SK-MEL-5 (cell line): ENCODE data around the gene LPGAT1.

DNA sequence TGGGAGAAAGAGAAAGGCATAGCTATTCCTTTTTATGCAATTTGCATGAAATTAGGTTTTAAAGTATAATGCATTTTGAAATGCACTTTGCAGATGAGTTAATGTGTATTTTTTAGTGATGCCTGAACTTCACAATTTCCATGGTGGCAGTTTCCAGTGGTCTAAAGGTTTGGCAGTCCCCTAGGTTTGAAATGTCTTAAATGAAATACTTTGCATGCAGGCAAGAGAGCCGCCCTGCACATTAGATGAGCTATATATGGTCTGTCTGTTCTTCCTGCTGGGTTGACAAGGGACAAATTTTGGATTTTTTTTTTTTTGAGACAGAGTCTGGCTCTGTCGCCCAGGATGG is 81.0 kb downstream of the HHAT start:
RAMPAGE:
- cytosol, long total RNA = no peak
- long total RNA = no peak
- nucleus, long total RNA = no peak

DNA sequence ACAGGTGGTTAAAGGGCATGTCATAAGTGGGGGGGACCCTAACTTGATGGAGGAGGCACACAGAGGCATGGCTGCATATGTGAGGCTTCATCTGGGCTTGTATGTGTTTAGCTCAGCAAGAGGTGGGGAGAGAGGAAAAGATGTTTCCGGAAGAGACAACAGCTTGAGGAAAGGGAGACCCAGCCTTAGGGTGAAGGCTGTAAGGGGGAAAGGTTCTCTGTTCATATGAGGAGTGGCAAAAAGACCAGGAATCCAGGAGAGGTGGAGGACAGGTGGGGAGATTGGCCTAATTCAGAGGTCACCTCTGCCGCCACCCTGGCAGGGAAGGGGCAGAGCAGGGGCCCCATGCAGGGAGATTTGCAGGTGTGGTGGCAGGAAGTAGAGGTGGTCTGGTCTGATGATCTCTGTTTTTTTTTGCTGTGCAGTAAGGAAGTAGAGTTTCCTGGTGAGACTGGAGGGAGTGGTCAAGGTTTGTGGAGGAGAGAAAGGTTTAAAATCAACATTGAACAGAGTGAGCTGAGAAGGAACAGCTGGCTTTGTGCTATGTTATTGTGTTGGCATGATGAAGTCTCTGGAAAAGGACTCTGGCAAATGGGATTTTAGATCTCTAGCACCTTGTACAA is 9.1 kb downstream of the TRAF5 start:
RAMPAGE:
- cytosol, long total RNA = no peak
- long total RNA = no peak
- nucleus, long total RNA = no peak

GRCh38 chr1:211336755-211337802 is 10.4 kb downstream of the TRAF5 start:
RAMPAGE:
- cytosol, long total RNA = no peak
- long total RNA = no peak
- nucleus, long total RNA = no peak

DNA sequence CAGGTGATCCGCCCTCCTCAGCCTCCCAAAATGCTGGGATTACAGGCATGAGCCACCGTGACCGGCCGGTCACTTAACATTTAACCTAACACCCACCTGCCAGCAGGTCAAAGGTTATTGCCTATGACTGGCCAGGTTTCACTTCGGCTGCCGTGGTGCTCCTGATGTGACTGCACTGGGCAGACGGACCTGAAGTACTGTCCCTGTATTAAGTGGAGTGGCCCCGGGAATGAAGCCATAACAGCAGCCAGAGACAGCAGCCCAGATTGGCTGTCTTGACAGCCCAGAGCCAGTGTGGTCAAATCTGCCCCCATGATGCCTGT is 24.4 kb upstream of the RD3 start:
RAMPAGE:
- cytosol, long total RNA = no peak
- long total RNA = no peak
- nucleus, long total RNA = no peak

DNA sequence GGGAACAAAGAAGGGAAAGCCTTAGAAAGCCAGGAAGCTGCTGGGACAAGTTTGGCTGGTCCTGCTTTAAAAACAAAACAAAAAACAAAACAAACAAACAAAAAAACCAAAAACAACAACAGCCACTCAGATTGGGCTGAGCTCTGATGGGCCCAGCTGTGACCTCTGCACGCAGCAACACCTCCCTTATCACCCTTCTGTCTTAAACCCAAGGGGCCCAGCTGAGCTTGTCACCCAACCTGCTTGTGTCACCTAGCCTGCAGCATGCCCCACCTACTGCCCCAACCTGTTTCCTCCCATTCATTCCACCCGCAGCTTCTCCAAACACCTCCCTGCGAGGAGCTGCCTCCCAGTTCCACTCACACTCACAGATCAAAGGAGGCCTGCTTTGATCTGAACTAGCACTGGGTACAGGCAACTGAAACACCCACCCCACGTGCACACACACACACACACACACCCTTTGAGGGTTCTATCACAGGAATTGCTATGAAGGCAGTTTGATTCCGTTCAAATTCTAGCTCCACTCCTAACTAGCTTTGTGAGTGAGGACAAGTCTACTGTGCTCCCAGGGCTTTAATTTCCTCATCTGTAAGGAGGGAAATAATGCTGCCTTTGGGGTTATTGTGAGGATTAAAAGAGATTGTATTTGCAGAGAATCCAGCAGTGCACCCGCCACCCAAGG is 36.9 kb downstream of the SLC30A1 start:
RAMPAGE:
- cytosol, long total RNA = no peak
- long total RNA = no peak
- nucleus, long total RNA = no peak

DNA sequence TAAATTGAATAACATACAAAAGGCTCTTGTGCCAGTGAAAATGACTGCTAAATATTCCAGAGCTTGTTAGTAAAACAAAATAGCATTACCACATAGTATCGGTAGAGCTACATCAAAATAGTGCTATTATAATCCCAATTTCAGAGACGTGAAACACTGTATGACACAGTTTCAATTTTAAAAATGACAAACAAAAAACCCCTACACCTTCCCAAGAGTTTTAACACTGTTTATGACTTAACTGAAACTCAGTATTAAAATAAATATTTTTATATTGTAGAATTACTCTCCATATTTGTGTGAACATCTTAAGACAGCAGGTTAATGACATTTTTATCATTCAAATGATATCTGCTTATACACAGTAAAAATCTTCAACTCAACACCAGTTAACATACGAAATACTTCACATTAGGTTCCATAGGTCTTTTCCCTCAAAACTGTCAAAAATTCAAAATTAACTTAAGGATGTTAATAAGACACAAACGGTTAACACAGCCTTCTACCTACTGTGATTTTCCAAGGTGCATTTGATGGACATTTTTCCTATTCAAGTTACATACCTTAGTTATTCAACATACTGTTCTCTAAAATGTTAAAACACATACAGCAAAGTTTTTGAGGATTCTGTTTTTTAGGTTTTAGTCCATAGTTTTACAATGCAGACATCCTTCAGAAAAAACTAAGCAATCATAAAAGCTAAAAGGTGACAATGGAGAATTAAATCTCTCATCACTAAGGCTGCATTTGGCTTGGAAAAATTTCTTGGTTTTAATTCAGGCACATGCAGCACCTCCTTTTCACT is 6.7 kb downstream of the SLC30A1 start:
RAMPAGE:
- cytosol, long total RNA = no peak
- long total RNA = no peak
- nucleus, long total RNA = no peak

RAMPAGE:
- cytosol, long total RNA = no peak
- long total RNA = no peak
- nucleus, long total RNA = no peak
Observed at GRCh38 chr1:211573054-211573820, 5.7 kb downstream of the SLC30A1 start.

RAMPAGE:
- cytosol, long total RNA = no peak
- long total RNA = no peak
- nucleus, long total RNA = no peak
Observed at GRCh38 chr1:211581342-211582025, 2.5 kb upstream of the SLC30A1 start.

DNA sequence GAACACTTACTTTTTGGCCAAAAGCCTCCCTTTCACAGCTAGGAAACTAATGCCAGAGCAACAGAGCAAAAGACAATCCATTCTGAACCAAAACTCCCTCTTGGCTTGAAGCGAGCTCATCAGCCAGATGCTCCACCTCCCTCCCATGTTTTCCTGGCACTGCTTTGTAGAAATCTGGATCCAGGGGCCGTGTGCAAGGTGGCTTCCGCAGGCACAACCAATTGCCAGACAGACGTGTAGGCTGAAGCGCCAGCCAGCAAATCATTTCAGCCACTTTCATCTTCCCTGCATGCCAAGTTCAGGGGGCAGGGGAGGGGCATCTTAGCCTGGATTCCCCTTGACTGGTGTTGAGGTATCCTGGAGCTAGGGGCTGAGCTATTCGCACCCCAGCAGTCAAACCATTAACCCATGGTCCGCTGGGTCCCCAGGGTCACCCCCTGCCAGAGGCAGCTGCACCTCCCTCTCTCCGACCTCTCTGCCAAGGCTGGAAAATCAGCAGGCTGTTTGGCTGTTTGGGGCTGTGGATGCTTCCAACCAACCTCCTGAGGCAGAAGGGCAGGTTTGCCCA is 32.2 kb upstream of the SLC30A1 start:
RAMPAGE:
- cytosol, long total RNA = no peak
- long total RNA = no peak
- nucleus, long total RNA = no peak

RAMPAGE:
- cytosol, long total RNA = no peak
- long total RNA = no peak
- nucleus, long total RNA = no peak
Observed at GRCh38 chr1:211621389-211621916, 42.5 kb upstream of the SLC30A1 start.

GRCh38 chr1:211630112-211631155 is 45.0 kb downstream of the NEK2 start:
RAMPAGE:
- cytosol, long total RNA = no peak
- long total RNA = no peak
- nucleus, long total RNA = no peak

DNA sequence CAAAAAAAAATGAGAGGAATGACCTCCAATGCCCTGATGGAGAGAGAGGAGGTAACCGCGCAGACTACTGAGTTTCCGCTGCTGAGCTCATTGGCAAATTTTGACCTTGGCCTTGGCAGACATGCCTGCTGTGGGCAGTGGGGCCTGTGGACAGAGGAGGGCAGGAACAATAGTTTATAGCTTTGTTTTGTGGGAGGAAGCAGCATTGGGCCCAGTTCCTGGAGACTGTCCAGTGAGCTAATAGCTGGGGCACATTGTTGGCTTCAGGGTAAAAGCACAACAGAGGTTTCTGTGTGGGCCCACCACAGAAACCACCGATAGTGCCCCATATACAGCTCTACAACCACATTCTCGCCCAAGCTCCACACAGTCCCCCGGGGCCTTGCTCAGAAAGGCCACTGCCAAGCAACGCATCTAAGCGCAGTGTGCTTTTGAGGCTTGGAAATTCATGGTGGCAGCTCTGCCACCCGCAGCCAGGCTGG is 43.3 kb downstream of the NEK2 start:
RAMPAGE:
- cytosol, long total RNA = no peak
- long total RNA = no peak
- nucleus, long total RNA = no peak

DNA sequence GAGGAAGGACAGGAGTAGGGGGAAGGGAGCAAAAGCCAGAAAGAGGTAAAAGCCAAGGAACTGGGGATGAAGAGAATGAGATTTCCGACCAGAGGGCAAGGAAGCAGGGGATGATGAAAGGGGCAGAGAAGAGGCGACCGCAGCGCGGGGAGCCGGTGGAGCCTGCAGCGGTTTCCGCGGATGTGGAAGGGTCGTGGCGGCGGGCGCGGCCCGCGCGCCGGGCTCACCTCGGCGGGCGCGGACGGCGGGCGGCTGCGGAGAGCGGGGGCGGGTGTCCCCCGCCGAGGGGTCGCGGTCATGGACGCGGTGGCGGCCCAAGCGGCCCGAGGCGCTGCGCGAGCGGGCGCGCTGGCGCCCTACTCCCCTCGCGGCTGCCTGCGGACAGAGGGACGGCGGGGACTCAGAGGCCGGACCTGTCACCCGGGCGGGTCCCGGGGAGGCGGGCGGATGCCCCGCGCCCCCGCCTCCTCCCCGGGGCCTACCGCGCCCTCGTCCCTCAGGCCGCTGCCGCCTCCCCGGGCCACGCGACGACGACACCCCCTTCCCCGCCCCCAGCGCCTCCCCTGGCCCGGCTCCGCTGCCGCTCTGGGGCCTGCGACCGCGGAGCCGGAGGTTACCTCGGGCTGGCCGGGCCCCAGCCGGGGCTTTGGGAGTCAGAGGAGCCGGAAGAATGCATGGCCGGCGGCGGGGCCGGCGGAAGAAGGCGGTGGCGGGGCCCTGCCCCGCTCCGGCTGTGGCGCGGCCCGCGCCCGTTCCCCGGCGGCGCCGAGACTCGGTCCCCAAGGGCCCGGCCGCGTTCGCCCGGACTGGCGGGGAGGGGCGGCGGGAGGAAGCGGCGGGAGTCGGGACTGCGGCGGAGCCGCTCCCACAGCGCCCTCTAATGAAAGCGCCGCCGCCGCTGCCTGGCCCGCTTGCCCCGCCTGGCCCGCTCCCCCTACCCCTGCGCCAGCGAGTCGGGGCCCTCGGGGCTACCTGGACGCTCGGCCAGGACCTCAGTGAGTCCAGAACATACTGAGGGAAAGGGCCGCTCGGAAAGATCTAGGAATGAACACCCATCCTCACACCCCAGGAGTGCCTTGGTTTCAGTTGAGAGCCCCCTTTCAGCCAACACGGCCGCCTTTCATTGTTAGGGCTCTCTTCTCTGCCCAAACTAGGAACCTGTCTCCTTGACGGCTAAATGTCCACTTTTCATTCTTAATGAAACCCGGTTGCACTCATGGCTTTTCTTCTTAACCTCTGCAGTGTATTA is at the start of gene LPGAT1:
LPGAT1 (minus strand) TSS at position 808 of the 1,249 bp plus-strand sequence.
RAMPAGE:
- cytosol, long total RNA = no peak
- long total RNA = no peak
- nucleus, long total RNA = no peak

RAMPAGE:
- cytosol, long total RNA = no peak
- long total RNA = no peak
- nucleus, long total RNA = no peak
Observed at GRCh38 chr1:211920528-211921000, 90.0 kb upstream of the LPGAT1 start.

GRCh38 chr1:211925062-211925518 is 94.5 kb upstream of the LPGAT1 start:
RAMPAGE:
- cytosol, long total RNA = no peak
- long total RNA = no peak
- nucleus, long total RNA = no peak

DNA sequence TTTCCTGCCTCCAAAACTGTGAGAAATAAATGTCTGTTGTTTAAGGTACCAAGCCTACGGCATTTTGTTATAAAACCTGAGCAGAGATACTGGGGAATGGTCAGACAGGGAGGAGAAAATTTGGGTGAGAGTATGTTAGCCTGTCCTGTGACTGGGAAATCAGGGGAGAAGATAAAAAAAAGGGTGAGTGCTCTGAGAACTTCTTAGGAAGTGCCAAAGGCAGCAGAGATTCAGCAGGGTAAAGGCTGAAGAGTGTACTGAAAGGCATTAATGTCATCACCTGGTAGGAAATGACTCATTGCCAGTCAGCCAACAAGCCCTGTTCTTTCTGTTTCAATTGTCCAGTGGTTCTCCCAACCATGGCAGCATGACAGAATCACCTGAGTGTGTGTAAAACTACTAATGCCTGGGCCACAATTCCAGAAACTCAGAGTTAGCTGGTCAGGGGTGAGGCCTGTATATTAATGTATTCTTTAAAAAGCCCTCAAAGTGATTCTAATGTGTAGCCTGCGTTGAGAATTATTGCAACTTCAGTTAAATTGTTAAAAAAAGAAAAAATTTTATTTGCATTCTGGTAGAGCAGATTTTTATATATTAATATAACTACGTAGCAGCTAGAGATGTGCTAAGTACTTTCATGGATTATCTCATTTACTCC is 83.5 kb downstream of the INTS7 start:
RAMPAGE:
- cytosol, long total RNA = no peak
- long total RNA = no peak
- nucleus, long total RNA = no peak

DNA sequence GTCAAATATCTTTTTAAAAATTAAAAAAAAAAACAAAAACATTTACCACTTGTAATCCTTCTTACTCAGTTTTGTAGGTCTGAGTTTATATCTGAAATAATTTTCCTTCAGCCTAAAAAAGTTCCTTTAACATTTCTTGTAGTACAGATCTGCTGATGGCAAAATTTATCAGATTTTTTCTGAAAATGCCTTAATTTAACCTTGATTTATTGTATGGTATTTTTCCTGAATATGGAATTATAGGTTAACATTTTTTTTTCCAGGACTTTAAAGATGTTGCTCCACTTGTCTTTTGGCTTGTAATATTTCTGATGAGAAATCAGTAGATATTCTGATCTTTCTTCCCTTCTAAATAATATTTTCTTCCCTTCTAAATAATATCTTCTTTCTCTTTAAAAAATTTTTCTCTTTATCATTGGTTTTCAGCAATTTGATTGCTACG is 77.3 kb downstream of the INTS7 start:
RAMPAGE:
- cytosol, long total RNA = no peak
- long total RNA = no peak
- nucleus, long total RNA = no peak

GRCh38 chr1:212008539-212009040 is 26.8 kb downstream of the INTS7 start:
RAMPAGE:
- cytosol, long total RNA = no peak
- long total RNA = no peak
- nucleus, long total RNA = no peak

GRCh38 chr1:212152109-212152659 is 116.6 kb downstream of the DTL start:
RAMPAGE:
- cytosol, long total RNA = no peak
- long total RNA = no peak
- nucleus, long total RNA = no peak

RAMPAGE:
- cytosol, long total RNA = no peak
- long total RNA = no peak
- nucleus, long total RNA = no peak
Observed at GRCh38 chr1:212157379-212157827, 121.9 kb downstream of the DTL start.